Fibroblast of the aortic adventitia (primary cell): ENCODE measurements around the gene MMP11.

DNA sequence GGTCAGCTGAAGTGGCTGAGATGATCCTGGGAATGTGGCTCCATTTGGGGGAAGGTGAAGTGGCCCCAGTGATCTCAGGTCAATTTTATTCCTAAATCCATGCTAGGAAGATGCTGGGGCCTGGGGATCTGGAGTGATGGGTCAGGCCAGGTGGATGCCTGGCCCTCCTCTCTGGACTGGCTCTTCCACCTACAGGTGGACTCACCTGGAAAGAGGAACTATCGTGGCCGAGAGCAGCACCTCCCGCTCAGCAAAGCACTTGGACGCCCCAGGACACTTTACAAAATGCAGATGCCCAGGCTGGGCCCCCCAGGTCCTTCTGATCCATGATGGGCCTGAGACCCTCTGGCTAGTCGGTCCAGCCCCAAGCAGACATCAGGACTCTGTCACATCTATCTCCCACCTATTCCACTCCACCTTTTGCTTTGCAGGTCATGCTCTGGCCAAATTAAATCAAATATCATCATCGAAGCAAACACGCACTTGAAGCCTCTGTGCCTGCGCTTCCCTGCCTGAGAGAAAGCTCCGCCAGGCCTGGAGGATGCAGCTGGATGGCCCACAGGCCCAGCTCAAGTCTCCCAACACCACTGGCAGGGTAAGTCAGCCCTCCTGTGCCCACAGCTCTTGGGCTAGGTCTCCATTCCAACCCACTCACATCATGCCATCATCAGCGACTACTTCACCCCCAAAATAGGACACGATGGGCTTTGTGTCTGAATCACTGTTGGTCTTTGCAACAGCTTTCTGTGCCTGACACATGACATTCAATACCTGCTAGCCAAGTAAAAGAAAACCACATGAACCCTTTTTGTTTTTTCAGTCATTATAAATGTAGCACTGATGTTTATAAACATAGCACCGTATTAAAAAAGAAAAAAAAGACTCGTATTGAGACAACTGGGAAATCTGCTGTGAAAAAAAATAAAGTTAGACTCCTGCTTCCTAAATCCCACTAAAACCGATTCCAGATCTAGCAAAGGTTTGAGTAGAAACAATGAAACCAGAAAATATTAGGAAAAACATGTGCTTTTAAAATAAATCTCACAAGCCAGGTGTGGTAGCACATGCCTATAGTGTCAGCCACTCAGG is 6.3 kb downstream of the TOP3B start:
- CAGE, long polyA plus RNA, result no peak

DNA sequence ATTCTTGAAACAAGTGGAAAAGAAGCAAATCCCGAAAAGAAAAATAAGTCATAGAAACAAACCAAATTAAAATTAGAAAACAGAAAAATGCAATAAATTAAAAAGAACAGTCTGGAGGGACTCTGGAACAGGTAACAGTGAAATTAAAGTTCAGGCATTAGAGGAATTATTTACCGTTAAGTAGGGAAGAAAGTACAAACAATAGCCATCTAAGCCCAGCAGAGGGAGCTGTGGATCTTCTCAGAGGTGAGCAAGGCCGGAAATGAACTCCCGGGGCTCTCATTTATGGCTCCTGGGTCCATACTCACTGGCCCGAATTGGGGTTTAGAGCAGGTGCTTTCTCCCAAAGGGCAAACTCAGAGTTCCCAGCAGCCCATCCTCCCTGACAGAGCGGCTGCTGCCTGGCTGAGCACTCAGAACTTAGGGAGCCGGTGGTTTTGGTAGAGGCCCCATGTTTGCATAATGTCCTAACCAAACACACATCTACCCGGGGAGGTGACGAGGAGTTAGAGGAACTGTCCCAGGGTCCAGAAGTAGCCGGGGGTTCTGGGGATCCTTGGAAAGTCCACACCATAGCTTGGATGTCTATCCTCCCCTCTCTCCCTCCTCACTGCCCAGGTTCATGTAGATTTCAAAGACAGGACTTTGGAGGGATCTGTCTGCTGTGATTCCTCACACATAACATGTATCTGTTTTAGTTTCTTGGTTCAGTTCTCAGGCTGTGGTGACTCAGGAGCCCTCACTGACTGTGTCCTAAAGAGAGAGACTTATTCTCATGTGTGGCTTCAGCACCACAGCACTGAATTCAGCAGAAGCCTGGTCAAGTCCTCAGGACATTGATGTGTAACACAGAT is 87.7 kb upstream of the VPREB1 start:
- CAGE, long polyA plus RNA, result no peak

- CAGE, long polyA plus RNA, result no peak
Measured at GRCh38 chr22:22167499-22168474, 76.8 kb upstream of the VPREB1 start.

GRCh38 chr22:22181334-22181725 is 63.3 kb upstream of the VPREB1 start:
- CAGE, long polyA plus RNA, result no peak

GRCh38 chr22:22348370-22348658 is 103.7 kb downstream of the VPREB1 start:
- CAGE, long polyA plus RNA, result no peak

DNA sequence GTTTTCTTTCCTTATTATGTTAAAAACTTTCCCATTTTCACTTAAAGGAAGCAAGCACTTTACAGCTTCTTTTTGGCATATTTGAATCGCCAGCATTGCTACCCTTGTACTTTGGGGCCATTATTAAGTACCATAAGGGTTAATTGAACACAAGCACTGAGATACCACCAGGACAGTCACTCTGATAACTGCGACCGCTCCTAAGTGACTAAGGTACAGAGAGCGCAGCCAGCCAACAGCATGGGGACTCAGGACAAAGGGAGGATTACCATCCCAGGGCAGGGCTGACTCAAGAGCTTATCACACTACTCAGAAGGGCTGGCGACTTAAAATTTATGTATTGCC is 559 bp downstream of the ZNF280A start:
- CAGE, long polyA plus RNA, result no peak

GRCh38 chr22:22548133-22548787 is 10.8 kb downstream of the PRAME start:
- CAGE, long polyA plus RNA, result no peak

DNA sequence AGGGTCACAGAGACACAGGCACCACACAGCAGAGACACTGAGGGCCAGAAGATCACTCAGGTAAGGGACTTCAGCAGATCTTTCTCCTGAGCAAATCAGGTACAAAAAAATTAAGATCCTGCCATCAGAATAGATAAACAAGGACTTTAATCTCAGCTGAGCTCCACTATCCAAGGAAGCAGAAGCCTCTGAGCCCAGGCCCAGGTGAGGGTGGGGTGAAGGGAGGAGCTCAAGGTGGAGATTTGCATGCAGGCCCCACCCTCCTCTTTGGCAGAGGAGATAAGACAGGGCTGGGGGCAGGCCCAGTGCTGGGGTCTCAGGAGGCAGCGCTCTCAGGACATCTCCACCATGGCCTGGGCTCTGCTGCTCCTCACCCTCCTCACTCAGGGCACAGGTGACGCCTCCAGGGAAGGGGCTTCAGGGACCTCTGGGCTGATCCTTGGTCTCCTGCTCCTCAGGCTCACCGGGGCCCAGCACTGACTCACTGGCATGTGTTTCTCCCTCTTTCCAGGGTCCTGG is 114.0 kb downstream of the GGTLC2 start:
- CAGE, long polyA plus RNA, result no peak

DNA sequence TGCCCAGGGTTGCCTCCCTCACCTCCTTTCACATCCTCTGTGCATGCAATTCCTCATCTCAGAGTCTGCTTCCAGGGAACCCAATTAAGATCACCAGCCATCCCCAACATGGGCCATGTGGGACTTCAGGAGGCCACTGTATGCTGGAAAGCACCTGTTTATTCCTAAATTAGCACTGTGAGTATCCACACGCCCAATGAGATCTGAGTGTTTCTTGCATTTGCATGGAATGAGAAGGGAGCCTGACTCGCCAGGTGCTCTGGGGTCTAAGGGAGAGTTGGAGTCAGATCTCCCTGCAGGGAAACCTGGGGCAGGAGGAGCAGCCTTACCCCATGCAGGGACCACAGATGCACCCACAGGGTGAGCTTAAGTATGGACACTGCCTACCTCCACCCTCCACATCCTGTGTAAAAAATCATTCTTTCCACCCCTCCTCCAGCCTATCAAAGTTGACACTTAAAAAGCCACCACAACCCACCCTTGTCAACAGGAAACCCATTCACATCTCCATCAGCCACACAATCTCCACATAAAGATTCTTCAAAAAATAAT is 67.1 kb upstream of the IGLL5 start:
- CAGE, long polyA plus RNA, result no peak

GRCh38 chr22:22865519-22866319 is 21.9 kb upstream of the IGLL5 start:
- CAGE, long polyA plus RNA, result no peak

GRCh38 chr22:23119434-23120108 is 22.2 kb downstream of the RSPH14 start:
- CAGE, long polyA plus RNA, result no peak

- CAGE, long polyA plus RNA, result no peak
Measured at GRCh38 chr22:23124381-23125139, 17.2 kb downstream of the RSPH14 start.

DNA sequence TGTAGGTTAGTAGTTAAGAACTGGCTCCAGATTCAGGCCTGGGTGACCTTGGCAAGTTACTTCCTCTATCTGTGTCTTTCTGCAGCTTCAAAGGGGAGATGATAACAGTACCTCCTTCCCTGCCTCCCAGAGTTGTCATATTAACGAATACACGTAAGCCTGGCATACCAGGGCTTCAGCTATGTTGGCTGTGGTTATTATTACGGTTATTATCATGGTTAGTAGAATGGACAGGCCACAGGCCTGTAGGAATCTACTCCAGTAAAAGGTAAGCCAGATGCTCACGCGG is 443 bp downstream of the RSPH14 start:
- CAGE, long polyA plus RNA, result no peak

- CAGE, long polyA plus RNA, result no peak
Measured at GRCh38 chr22:23204808-23205430, 24.6 kb downstream of the BCR start.

DNA sequence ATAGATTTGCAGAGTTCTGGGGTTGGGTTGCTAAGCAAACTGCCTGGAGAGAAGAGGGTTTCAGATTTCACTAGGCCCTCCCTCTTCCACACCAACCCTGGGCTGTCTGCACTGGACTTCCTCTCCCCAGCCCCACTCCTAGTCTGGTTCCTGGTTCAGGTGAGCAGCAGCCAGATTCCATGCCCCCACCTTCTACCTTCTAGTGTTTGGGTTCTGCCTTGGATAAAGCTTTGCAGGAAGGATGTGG is 68.2 kb downstream of the BCR start:
- CAGE, long polyA plus RNA, result no peak

DNA sequence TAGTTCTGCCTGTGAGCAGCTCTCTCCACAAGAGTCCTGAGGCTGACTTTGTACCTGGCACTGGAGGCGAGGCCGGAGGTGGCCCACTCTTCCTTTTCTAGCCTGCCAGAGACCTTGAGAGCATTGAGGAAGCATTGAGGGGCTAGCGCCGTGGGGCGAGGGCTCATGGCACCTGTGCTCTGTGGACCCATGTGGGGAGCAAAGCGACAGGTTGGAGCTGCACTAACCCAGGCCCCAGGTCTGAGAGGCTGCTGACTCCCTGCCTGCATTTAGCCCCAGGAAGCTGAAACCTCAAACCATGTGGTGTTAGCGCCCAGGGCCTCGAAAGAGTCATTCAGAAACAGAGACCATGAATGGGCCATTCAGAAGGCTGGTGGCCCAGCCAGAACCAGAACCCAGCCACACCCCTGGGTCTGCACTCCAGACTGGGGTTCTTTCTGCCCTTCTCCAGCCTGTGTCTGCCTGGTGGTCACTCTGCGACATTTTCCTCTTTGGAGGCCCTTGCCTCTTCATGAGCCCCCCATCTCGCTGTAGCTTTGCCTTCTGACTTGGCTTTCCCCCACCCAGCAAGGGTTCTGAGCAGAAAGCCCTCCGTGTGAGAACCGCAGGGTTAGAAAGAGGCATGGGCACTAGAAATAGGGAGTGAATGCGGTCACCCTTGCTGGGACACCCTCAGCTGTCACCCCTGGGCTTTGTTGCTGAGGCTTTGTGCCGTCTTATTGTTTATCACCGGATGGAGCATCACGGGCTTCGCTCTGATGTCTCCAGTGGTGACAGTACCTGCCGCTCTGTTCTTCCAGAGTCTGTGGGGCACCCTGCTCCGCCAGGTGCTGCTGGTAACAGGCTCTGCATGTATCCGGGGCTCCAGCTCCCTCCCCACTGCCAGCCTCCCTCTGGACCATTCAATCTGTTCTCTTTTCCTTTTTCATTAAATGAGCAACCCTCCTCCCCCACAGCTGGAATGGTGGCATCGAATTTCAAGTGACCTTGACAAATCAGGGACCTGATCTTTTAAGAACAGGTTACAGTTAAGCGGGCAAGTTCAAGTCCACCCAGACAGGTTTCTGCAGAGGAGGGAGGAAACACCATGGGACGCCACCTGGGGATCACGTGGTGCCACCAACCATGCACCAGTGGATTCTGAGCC is 88.9 kb downstream of the BCR start:
- CAGE, long polyA plus RNA, result no peak

GRCh38 chr22:23292226-23292981 is 112.1 kb downstream of the BCR start:
- CAGE, long polyA plus RNA, result no peak

- CAGE, long polyA plus RNA, result no peak
Measured at GRCh38 chr22:23431350-23431753, 148.7 kb downstream of the IGLL1 start.

DNA sequence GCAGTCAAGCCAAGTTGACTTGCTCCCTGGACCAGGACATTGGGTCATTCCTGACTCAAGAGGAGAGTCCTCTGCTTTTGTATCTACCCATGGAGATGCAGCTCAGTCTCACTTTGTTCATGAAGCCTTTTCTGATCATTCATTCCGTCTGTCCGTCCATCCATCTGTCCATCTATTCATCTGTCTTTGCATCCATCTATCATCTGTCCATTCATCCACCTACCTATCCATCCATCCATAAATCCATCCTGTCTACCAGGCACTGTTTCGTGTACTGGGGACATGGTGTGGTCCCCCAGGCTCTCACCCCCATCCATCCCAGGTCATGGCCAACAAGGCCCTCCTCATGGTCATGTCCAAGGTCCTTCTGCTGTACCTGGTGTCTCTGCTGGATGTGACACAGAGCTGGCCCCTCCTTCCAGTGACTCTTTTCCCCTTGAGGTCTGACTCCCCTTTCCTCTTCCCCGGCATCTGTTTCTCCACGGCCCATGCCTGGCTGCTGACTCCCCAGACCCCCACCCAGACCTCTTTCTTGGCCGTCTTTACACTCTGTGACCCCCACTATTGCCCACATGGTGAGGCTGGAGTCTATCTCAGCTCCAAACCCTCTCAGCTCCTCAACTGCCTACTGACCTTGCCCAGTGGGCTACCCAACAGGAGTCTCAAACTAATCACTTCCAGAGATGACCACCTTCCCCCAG is 8.8 kb upstream of the DRICH1 start:
- CAGE, long polyA plus RNA, result no peak

- CAGE, long polyA plus RNA, result no peak
Measured at GRCh38 chr22:23772438-23773620, at the start of gene MMP11. Gene MMP11, plus strand, starts transcription at chr22:23772849.